Liver (tissue), 9 donors: ENCODE measurements around the genes PLOD2 and GYG1.

DNA sequence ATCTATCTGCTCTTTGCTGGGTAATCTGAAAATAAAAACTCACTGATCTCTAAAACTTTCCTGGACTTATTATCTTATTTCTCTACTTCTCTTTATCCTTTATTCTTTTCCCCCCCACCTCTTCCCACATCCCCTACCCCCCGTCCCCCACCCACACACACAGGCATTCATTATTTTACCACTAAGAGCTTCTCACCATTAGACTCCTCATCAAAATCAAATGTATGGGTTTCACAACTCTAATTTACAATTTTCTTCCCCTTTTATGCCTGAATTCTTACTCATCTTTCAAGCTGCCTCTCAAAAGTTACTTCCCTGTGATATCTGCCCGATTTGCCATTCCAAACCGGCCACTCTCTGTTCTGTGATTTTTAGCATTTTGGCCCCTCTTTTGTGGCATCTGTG, 42.3 kb downstream of the SLC9A9 start:
- PRO-cap, 5 experiments, result peak in 1 of 5 experiments; most common minus-strand start position 158 of the sequence (in 1)
- RAMPAGE, long total RNA, 2 experiments, result no peak in any of the 2 experiments
- RRBS, result no CpG with 5 or more reads among the region's 3 CpGs

- PRO-cap, 5 experiments, result peak in 4 of 5 experiments; most common plus-strand start chr3:146094050 (in 1); most common minus-strand start chr3:146094116 (in 2)
- RAMPAGE, long total RNA, 2 experiments, result no peak in any of the 2 experiments
- RRBS, result no CpG with 5 or more reads among the region's 3 CpGs
Measured at GRCh38 chr3:146093827-146094303, 67.1 kb downstream of the PLOD2 start.

- PRO-cap, 5 experiments, result no peak in any of the 5 experiments
- RAMPAGE, long total RNA, 2 experiments, result no peak in any of the 2 experiments
- RRBS, result no CpG with 5 or more reads among the region's 5 CpGs
Measured at GRCh38 chr3:146158950-146159606, 1.9 kb downstream of the PLOD2 start.

GRCh38 chr3:146160839-146161716, at the start of gene PLOD2:
PLOD2 (minus strand) TSS chr3:146161184.
- PRO-cap, 5 experiments, result peak in 5 of 5 experiments; most common plus-strand start chr3:146161088 (in 3); most common minus-strand start chr3:146161184 (in 5)
- RAMPAGE, long total RNA, 2 experiments, result start-site peak on the minus strand in 1 of 2 experiments, at chr3:146161000-146161097 at its widest, 661 reads per replicate
- RRBS, result 2% methylated on average over 32 of the region's 87 CpGs

DNA sequence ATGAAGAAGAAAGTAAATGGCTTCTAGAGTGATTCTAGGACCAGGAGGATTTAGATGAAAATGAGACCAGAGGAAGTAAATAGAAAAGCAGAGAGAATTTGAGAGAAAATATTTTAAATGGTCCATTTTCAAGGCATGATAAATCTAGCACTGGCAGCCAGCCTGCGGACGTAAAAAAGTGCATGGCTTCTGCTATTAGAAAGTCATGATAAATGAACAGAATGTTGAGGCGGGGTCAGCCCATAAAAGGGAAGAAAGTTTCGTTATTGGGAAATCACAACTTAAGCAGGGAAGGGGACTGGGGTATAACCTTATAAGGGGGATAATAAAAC, 88.3 kb upstream of the PLSCR4 start:
- PRO-cap, 5 experiments, result no peak in any of the 5 experiments
- RAMPAGE, long total RNA, 2 experiments, result no peak in any of the 2 experiments
- RRBS, result no CpG with 5 or more reads among the region's 4 CpGs

DNA sequence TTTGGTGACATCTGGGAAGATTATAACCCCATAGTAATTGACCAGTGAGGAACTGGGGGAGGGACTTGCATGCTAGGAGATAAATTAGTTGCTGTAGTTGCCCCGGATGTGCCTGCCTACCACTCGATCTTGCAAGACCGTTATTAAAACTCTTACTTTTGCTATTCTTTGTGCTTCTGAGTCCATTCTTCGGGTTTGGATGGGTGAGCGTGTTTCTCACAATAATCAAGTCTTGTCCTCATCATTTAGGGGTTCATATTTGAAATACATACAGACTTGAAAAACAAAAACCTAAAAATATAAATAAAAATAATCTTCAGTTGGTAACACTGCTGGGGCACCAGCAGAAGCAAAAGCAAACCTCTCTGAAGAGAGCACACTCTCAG, 88.7 kb upstream of the PLSCR4 start:
- PRO-cap, 5 experiments, result peak in 1 of 5 experiments; most common plus-strand start position 109 of the sequence (in 1)
- RAMPAGE, long total RNA, 2 experiments, result no peak in any of the 2 experiments
- RRBS, result no CpG with 5 or more reads among the region's 5 CpGs

DNA sequence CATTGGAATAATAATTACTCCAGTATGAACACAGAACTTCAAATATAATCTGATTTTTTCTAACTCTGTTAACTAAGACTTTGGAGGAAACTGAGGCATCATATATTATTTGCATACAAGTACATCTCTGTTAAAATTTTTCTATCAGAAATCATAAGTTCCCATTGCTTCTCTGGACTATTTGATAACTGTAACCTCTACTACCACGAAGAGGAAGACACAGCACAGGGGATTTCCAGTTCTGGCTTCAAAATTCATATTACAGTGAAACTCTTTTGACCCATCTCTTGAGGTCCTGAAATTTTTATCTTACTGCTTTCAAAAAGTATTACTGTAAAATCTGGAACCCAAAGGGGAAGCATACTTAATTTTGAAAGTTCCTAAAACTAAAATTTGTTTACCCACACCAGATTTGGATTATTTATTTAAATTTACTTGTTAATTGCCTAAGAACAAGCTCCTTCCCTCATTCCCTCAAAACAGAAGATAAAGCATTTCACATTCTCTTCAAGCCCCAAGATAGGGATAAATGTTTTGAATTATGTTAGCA, 4.1 kb downstream of the PLSCR1 start:
- PRO-cap, 5 experiments, result peak in 2 of 5 experiments; most common plus-strand start position 334 of the sequence (in 2); most common minus-strand start position 183 of the sequence (in 1)
- RAMPAGE, long total RNA, 2 experiments, result no peak in any of the 2 experiments
- RRBS, result no CpG with 5 or more reads among the region's 1 CpG

DNA sequence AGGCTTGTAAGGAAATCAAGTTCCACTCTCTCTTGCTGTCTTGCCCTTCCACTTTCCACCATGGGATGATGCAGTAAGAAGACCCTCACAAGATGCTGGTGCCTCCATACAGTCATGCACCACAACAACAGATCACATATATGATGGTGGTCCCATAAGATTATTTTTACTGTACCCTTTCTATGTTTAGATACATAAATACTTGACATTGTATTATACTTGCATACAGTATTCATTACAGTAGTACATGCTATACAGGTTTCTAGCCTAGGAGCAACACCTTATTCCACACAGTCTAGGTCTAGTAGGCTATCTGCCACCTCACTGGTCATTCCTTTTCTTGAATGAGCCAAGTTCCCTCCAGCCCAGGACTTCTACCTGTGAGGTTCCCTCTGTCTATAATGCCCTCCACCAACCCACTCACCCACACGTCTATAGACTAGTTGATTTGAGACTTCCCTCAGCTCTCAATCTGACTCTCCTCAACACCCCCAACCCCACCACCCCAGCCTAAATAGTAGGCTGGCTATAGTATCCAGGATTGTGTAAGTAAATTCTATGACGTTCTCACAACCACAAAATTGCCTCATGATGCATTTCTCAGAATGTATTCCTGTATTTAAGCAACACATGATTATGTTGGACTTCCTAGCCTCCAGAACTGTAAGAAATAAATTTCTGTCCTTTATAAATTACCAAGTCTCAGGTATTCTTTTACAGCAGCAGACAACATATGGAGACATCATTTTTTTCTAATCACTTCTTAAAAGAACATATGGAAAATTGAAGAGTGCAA, 2.3 kb downstream of the PLSCR1 start:
- PRO-cap, 5 experiments, result peak in 3 of 5 experiments; most common plus-strand start position 631 of the sequence (in 2); most common minus-strand start position 484 of the sequence (in 3)
- RAMPAGE, long total RNA, 2 experiments, result no peak in any of the 2 experiments
- RRBS, result no CpG with 5 or more reads among the region's 2 CpGs

DNA sequence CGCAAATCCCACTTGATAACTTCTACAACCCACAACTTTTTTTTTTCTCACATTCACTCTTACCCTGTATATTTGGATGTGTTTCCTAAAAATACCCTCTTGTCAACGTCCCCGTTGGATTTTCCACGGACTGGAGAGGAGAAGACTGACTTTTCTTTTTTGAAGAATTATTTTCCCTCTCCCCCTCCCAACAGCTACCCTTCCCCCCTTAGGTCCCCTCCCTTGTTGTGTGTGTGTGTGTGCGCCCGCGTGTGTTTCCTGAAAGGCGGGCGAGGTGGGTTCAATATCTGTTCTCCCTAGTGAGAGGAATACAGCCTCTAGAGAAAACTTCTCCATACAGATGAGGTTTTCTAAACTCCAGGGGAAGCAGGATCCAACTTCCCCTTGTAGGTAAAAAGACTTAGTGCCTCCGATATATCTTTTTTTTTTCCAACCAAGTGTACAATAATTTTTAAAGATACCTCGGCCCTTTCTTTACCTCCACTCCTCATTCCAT, 335 bp upstream of the ZIC4 start:
- PRO-cap, 5 experiments, result no peak in any of the 5 experiments
- RAMPAGE, long total RNA, 2 experiments, result no peak in any of the 2 experiments
- RRBS, result no CpG with 5 or more reads among the region's 11 CpGs

DNA sequence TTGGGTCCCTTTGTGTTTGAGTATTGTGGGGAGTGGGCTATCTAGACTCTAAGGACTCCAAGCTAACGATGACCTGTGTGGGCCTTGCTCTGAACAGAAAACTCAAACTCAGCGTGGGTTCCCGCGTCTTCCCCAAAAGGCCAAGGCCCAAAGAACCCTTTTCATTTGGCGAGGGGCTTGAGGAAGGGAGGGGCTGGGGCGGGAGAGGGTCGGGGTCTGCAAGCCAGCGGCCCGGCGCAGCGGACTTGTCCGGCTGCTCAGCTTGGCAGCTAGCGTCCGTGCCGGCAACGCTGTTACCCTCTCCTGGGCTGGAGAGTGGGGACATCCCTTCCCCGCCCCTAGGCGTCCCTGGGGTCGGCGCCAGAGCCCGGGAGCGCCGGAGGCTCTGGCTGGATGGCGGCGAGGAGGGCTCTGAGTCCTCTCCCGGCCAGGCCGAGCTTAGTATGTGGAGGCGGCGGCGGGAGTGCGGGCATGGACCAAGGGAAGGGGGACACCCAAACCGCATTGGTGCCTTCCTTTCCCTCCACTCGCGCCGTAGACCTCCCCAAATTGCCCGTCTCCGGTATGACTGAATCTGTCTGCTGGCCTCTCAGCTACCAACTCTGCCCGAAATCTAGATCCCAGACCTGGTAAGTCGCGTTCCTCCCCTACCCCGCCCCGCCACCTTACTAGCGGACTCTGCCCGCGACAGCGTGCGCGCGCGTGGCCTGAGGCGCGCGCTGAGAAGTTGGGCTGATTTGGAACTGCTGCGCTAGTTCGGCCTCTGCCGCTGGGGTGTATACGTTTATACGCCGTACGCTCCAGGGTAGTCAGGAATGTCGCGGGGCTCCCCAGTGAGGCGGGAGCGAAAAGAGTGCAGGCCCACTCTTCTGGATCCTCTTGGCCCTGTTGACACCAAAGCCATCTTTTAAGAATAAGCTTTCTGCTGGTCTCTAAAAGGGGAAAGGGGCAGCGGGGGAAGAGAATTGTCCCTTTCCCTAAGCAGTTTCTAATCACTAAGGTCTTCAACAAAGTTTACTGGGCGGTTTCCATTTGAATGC, 12.1 kb downstream of the ZIC1 start:
- PRO-cap, 5 experiments, result no peak in any of the 5 experiments
- RAMPAGE, long total RNA, 2 experiments, result no peak in any of the 2 experiments
- RRBS, result 8% methylated on average over 10 of the region's 66 CpGs

GRCh38 chr3:147945864-147946443, 536.8 kb downstream of the ZIC1 start:
- PRO-cap, 5 experiments, result no peak in any of the 5 experiments
- RAMPAGE, long total RNA, 2 experiments, result no peak in any of the 2 experiments
- RRBS, result no CpG with 5 or more reads among the region's 6 CpGs

DNA sequence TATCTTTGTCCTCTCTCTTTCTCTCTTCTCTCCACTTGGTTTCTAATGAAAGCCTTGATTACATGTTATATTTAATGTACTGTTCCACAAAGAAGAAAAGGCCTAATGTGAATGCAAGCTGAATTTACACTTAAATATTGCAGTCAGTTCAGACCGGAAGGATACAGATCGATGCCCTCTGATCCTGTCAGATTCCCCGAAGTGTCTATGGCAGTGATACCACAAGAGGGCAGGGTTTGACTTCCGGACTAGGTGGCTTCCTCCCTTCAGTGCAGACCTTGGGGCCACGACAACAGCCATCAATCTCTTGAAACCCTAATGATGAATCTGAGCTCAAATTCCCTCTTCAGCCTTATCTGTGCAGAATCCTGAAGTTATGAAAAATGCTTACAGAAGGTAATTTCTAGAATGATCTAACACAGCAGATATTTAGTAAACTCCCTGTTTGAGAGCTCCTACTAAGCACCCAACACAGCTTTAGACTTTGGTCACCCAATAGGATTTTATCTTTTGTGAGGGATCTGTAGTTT, 29.6 kb downstream of the AGTR1 start:
- PRO-cap, 5 experiments, result peak in 1 of 5 experiments; most common plus-strand start position 269 of the sequence (in 1); most common minus-strand start position 104 of the sequence (in 1)
- RAMPAGE, long total RNA, 2 experiments, result no peak in any of the 2 experiments
- RRBS, result 19% methylated on average over 3 of the region's 5 CpGs

- PRO-cap, 5 experiments, result no peak in any of the 5 experiments
- RAMPAGE, long total RNA, 2 experiments, result no peak in any of the 2 experiments
- RRBS, result no CpG with 5 or more reads among the region's 5 CpGs
Measured at GRCh38 chr3:148840094-148840849, 12.7 kb downstream of the CPB1 start.

DNA sequence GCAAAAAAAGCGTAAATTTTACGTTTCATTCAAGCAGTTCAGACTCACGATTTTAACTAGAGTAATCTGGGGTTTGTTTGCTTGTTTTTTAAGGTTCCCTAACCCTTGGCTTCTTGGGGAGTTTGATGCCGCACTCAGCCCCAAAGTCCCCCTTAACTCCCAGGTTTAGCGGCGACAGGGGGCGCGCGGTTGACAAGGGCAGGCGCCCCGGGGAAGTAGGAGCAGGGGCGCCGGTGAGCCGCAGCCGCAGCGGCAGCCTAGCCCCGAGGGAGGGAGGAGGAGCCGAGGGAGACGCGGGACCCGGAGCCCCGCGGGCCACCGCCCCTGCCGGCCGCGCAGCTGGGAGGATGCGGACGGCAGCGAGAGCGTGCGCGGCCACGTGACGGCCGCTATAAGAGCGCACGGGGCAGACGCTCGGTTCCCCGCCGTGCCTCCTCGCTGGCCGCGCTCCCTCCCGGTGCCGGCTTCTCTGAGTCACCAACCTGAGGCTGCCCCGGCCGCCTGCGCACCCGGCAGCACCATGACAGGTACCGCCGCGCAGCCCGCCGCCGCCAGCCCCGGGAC, at the start of gene GYG1:
Gene GYG1, plus strand, starts transcription at position 420 of the 564 bp plus-strand sequence.
- PRO-cap, 5 experiments, result peak in 5 of 5 experiments; most common plus-strand start position 420 of the sequence (in 5); most common minus-strand start position 319 of the sequence (in 1)
- RAMPAGE, long total RNA, 2 experiments, result no peak in any of the 2 experiments
- RRBS, result 2% methylated on average over 13 of the region's 58 CpGs

DNA sequence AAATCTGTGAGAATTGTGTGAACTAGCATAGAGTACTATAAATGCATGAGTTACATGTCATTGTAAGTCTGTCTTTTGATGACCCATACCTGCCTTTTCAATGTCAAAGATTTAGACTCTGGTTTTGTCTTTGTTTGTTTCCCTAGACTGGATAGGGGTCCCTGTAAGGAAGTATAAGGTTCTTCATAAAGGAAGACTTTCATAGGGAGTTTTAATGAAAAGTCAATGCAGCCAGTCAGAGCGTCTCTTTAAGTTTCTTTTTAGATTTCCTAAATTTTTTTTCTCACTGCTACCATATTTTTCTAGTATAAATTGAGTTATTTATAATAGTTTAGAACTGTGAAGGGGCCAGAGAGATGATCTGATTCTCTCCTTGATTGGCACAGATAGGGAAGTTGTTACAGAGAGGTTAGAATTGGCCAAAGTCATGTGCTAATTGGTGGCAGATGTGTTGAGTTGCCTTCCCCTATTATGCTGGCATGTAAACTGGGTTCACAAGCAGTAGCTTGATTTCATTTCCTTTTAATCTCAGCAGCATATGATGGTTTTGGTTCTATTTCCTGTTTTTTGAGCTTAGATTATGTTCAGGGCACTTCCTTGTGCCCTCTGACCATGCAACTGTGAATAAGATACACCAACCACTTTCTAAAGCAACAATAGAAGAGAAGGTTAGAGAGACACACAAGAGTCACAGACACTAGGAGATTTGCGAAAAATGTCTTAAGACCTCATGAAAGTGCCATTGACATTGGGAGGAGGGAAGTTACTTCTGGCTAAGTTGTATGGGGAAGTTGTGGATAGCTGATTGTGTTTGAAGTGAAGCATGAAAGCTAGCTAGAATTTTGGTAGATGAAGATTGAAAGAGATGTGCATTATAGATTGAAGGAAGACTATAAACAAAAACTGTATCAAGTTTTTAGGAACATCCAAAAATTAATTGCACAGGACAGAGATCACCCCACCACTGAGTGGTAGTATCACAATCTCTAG, 16.5 kb downstream of the HPS3 start:
- PRO-cap, 5 experiments, result no peak in any of the 5 experiments
- RAMPAGE, long total RNA, 2 experiments, result no peak in any of the 2 experiments
- RRBS, result no CpG with 5 or more reads among the region's 2 CpGs

DNA sequence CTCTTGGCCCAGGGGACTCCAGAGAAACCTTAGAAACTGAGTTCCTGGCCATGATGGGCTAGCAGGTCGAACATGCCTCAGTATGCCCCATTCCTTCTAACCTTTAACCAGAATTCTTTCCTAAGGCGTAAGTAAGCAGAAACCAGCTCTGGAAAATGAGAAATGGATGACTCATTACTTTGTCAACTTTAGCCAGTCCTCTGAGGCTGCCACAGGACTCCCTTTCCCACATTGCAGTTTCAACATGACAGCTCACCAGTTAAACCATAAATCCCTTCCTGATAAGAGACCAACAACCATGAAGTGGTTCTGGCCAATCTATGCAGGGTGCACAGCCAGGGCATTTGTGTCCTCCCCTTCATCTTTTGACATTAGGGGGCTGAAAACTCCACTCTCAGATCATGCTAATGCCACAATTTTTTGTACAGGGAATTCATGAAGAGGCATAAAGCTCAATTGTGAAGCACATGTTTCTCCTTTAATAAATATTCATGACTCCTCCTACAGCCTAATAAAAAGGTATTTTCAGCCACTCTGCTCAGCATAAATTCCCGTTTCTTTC, 33.2 kb downstream of the TM4SF18 start:
- PRO-cap, 5 experiments, result peak in 2 of 5 experiments; most common plus-strand start position 231 of the sequence (in 1); most common minus-strand start position 105 of the sequence (in 2)
- RAMPAGE, long total RNA, 2 experiments, result no peak in any of the 2 experiments
- RRBS, result no CpG with 5 or more reads among the region's 3 CpGs

- PRO-cap, 5 experiments, result no peak in any of the 5 experiments
- RAMPAGE, long total RNA, 2 experiments, result no peak in any of the 2 experiments
- RRBS, result no CpG with 5 or more reads among the region's 8 CpGs
Measured at GRCh38 chr3:149355949-149356623, 21.4 kb downstream of the TM4SF1 start.

- PRO-cap, 5 experiments, result peak in 1 of 5 experiments; most common plus-strand start chr3:149395604 (in 1)
- RAMPAGE, long total RNA, 2 experiments, result no peak in any of the 2 experiments
- RRBS, result no CpG with 5 or more reads among the region's 5 CpGs
Measured at GRCh38 chr3:149395395-149396154, 18.1 kb upstream of the TM4SF1 start.

DNA sequence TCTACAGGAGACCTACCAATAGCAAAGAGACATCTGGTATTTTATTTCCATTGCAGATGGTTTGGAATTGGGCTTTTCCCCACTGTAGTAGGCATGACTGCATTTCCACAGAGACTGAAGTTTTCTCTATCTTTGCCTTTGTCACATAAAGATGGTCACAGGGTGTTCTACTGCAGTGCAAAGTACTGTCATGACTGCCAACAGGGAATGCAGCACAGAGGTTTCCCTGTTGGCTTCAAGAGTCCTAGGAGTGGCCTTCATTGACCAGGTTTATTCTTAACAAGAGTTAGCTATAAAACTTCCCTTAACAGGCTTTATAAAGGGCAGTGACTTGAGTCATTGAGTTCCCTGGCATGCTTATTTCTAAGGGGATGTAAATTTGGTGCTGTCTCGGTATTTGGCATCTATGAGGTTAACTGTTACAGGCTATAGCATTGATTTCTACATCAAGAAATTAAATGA, 36.7 kb upstream of the TM4SF4 start:
- PRO-cap, 5 experiments, result no peak in any of the 5 experiments
- RAMPAGE, long total RNA, 2 experiments, result no peak in any of the 2 experiments
- RRBS, result no CpG with 5 or more reads among the region's 1 CpG

DNA sequence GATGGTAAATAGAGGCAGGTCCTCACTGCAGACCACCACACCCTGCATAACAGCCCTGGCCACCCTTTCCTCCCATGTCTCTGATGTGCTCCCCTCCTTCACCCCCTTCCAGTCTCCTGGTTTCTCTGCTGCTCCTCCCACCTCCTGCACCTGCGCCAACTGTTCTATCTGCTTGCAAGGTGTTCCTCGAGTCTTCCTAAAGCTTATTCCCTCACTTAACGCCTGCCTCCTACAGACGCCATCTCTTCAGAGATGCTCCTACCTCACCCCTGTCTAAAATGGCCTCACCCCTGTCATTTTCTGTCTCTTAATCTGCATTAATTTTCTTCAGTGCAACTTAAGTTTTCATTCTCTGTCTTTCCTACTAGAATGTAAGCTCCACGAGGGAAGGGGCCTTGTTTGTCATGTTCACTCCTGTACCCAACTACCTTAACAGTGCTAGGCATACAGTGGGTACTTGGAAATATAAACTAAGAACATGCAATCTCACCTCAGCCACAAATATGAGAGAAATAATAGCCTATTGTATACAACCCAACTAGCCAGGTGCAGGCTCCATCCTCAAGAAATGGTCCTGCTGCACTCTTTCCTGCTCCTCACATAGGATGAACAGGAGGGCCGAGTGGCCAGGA, 57.0 kb downstream of the TM4SF4 start:
- PRO-cap, 5 experiments, result no peak in any of the 5 experiments
- RAMPAGE, long total RNA, 2 experiments, result no peak in any of the 2 experiments
- RRBS, result no CpG with 5 or more reads among the region's 6 CpGs